Psoas muscle (tissue), 2 donors: ENCODE measurements around a stretch of chr7.

DNA sequence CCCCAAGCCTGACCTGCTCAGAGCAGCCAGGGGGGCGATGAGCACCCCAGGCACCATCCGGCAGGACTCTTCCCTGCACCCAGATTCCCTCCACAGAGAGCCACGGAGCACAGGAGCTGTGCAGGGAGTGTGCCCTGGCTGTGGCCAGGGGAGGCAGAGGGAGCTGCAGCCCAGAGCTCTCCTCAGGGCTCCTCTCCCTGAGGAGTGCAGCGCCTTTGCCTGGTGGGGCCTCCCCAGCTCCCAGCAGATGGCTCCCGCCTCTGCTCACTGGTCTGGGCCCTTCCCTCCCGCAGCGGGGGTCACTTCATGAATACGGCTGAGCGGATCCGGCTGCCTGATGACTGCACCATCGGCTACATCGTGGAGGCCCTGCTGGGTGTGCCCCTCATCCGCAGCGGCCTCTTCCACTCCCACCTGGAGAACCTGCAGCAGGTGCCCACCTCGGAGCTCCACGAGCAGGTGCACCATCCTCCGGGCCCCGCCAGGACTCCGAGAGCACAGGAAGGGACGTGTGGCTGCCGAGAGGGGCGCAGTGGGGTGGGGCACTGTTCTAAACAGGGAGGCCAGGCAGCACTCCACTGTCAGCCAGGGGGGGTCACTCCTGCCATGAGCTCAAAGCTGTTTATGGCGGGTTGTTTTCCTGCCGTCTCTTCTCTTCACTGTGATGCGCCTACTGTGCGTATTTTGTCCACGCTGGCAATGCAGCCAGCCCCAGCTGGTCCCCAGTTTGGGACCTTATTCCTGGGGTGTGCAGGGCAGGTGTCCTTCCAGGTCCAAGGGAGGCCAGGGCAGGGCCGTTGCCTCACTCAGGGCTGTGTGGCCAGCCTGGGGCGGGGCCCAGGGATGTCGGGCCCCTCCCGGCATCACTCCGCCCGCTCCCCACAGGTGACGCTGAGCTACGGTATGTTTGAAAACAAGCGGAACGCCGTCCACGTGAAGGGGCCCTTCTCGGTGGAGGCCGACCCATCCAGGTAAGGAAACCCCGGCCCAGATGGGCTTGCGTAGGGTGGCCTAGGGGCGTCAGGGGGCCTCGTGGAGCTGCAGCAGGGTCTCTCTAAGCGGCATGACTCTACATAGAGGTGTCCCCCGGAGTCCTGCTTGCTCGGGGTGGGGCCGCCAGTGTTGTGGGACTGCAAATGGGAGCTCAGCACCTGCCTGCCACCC lies 6.8 kb downstream of the LFNG start:
- PRO-cap, 2 experiments = no peak in any of the 2 experiments

- PRO-cap, 2 experiments = no peak in any of the 2 experiments
Measured at GRCh38 chr7:2529053-2530044, 9.8 kb downstream of the LFNG start.

DNA sequence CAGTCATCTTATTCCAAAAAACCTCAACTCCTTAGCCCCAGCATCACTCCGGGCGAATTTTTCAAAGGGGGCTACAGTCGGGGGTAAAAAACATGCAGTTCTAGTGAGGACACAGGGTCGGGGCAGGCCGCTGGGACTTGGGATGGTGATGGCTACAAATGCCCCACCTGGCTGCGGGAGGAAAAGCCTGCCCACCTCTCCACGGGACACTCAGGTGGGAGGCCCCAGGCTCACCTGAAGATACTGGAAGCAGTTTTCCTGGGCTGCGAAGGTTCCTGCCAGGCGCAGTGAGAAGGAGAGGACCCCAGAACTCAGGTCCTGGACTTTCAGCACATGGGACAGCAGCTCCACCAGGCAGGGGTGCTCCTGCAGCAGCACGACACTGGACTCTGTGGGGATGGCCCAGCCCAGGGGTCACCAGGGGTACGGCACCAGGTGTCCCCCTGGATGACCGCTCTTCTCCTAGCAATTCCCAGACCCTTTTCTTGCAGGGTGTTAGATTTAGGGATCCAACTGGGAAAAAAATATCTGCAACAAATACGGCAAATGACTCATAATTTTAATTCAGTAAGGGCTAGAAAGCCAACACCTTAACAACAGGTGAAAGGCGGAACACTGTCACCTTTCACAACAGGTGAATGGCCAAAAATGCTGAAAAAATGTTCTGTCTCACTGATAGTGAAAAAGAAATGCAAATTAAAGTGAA lies 8.1 kb downstream of the BRAT1 start:
- PRO-cap, 2 experiments = no peak in any of the 2 experiments

GRCh38 chr7:2549922-2550613 lies 5.3 kb downstream of the BRAT1 start:
- PRO-cap, 2 experiments = no peak in any of the 2 experiments

- PRO-cap, 2 experiments = no peak in any of the 2 experiments
Measured at GRCh38 chr7:2585996-2586548, 27.3 kb downstream of the IQCE start.

GRCh38 chr7:2698711-2699534 lies 10.9 kb downstream of the AMZ1 start:
- PRO-cap, 2 experiments = no peak in any of the 2 experiments

- PRO-cap, 2 experiments = no peak in any of the 2 experiments
Measured at GRCh38 chr7:2701735-2702266, 13.8 kb downstream of the AMZ1 start.

DNA sequence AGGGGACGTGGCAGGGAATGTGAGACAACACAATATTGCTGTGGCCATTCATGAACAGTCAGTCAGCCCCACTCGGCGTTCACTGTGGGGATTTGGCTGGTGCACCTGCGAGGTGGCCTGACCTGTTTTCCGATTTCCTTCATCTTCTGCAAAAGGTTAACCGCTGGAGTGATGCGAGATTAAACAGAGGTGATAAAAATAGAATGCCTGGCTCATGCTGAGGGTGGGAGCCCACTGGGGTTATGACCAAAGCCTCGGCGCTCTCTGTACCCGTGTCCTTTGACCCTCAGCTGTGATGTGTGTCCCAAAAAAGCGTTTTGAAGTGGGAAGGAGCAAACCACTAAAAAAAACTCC lies 27.2 kb downstream of the AMZ1 start:
- PRO-cap, 2 experiments = no peak in any of the 2 experiments

DNA sequence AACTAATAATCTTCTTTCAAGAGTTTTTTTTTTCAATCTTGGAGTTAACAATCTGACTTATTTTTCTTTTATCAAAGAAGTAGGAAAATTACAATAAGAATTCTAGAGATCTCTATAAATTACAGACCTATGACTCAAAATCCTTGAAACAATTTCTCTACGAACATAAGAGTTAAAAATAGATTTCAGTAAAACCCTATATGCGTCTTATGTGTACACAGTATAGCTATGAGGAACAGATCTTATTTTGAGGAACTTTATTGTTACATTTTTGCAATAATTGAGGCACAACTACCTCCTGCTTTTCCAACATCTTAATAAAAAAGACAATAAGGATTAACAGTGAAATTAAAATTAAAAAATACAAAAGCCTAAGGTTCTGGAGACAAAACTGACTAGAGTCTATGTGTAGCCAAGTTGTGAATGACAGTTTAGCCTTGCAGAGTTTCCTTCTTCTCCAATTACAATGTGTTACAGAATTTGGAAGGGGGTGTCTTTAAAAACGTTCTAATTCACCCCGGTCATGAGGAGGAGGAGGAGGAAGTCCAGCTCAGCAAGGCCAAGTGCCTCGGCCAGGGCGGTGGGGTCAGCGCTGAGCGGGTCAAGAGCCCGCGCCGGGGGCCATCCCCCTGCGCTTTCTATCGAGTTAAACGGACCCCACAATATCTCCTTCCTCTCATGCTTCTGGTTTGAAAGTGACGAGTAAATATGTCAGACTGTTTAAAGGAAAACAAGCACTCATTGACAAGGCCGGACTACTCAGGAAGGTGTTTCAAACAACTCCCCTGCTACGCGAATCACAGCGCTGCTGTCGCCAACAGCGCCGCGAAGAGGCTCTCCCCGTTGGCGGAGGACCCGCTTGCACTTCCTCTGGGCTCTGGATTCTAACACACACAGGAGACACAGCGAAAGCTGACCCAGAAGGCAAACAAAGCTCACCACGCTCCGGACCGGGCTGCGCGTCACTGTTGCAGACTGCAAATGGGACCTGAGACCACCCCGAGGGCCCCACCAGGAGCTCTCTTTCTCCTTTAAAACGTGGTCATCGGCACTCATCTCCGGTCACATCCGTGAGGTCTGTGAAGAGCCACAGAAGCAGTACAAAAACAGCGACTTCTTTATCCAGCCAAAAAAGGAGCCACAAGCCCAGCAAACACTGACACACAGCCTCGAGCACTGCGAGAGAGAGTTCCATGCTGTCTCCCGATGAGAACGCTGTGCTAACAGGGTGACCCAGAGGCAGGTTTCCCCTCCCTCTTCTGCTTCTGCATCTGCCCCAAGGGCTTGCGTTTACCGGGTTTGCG lies 40.8 kb downstream of the AMZ1 start:
- PRO-cap, 2 experiments = peak in 1 of 2 experiments; most common plus-strand start position 553 of the sequence (in 1)

DNA sequence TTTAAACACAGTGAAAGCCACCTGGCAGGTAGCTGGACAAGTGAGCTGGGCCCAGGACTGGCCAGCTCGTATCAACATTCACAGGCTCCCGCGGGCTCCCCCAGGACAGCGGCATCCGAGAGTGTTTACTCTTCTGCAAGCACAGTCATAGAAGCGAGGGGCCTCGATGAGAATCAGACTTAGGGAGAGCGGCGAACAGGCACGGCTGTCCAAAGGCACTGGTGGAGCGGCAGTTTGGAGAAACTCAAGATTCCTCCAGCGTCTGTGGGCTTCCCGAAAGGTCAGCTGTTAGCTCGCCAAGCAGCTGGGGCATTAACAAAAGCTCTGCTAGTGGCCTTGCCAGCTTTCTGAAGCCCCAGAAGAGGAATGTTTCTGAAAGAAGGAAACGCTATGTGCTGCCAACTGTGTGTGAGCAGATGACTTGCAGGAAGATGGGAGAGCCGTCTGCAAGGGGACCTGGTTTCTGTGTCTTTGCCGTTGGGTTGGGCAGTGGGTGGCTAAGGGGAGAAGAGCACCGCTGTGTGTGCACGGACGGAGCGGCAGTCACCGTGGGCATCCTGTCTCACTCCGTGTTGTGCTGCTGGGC lies 41.9 kb downstream of the AMZ1 start:
- PRO-cap, 2 experiments = no peak in any of the 2 experiments

DNA sequence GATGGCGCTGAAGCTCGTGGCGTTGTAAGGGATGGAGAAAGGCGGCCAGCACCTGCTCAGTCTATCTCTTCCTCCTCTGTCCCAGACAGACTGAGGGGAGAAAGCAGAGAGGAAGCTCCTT lies 46.4 kb downstream of the AMZ1 start:
- PRO-cap, 2 experiments = no peak in any of the 2 experiments

GRCh38 chr7:2805239-2805758 lies 38.8 kb downstream of the GNA12 start:
- PRO-cap, 2 experiments = no peak in any of the 2 experiments

DNA sequence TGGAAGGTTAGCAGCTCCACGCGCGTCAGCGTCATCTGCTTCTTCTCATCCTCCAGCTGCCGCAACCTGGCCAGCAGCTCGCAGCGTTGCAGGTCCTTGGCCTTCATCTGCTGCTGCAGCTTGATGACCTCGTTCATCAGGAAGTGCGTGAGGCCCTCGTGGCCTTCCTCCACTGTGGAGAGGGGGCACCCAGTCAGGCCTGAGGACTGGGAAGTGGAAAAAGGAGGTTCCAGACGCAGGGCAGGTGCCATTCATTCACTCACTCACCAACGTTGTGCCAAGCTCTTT lies 99.4 kb downstream of the CARD11 start:
- PRO-cap, 2 experiments = no peak in any of the 2 experiments

GRCh38 chr7:3042892-3043513 lies 664 bp downstream of the CARD11 start:
- PRO-cap, 2 experiments = no peak in any of the 2 experiments

GRCh38 chr7:3197661-3198273 lies 103.3 kb upstream of the SDK1 start:
- PRO-cap, 2 experiments = no peak in any of the 2 experiments

- PRO-cap, 2 experiments = no peak in any of the 2 experiments
Measured at GRCh38 chr7:3245023-3245466, 56.0 kb upstream of the SDK1 start.

DNA sequence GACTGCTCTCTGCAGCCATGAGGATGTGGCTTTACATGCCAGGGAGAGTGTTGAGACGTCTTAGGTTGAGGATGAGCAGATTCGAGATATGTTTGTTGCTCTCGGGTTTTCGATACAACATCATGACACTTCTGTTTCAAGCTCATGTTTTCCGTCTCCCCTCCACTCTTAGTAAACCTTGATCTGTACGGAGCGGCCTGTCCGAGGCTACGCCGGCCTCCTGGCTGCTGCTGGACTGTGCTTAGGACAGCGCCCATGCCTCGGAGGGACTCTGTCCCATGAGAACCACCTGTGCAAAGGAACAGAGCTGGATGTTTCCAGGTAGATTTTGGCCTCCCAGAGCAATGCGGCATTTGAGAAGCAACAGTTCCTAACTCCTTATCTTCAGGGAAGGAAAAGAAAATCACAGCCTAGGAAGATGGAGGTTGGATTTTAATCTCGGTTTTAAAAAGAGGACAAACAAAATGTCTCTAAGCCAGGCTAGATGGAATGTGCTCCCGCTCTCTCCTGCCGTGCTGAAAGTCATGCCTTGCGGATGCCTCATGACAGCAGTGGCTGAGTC lies 414.4 kb upstream of the FOXK1 start:
- PRO-cap, 2 experiments = no peak in any of the 2 experiments

GRCh38 chr7:4684622-4685211 lies 2.6 kb downstream of the FOXK1 start:
- PRO-cap, 2 experiments = no peak in any of the 2 experiments

DNA sequence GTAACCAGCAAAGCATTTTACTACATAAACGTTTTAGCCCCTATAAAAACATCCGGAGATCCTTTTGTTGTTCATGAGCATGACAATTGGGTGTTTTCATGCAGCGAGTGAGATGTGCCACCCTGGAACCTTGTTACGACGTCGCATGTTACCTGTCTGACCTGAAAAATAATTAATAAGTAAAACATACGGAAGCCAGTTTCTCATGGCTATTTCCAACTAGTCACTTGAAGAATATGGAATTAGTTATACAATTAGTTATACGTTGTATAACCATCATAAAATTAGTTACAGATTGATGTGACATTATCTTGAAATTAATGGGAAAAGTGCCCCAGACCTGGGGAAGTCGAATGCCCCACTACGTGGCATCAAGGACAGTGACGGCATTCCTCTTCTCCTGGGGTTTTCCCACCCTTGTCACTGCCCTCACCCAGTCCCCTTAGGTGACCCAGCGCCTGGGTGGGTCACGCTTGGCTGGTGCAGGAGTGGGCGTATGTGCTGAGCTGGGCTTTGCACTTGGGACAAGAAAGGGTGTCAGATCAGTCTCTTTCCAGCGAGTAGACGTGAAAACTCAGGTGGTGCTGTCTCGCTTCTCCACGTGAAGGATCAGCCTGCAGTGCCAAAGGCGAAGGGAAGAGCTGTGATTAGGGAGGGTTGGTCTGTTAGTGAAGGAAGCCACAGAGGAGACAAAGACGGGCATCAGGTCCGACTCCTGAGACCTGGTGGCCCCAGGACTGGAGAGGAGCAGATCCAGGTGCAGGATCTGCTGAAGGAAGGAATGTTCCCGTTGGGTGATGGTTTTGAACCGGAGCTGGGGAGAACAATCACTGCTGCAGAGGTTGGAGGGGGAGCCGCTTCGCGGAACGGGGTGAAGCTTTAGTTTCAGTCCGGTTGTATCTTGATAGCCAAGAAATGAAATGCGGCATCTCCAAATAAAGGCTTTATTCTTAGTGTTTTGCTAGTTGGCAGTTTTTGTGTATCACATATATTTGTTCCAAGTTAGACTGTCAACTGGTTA lies 7.6 kb downstream of the FOXK1 start:
- PRO-cap, 2 experiments = no peak in any of the 2 experiments

GRCh38 chr7:4724552-4725255 lies 42.6 kb downstream of the FOXK1 start:
- PRO-cap, 2 experiments = no peak in any of the 2 experiments